Karpas-422 (cell line): Measurements from ENCODE around the gene ESYT2.

DNA sequence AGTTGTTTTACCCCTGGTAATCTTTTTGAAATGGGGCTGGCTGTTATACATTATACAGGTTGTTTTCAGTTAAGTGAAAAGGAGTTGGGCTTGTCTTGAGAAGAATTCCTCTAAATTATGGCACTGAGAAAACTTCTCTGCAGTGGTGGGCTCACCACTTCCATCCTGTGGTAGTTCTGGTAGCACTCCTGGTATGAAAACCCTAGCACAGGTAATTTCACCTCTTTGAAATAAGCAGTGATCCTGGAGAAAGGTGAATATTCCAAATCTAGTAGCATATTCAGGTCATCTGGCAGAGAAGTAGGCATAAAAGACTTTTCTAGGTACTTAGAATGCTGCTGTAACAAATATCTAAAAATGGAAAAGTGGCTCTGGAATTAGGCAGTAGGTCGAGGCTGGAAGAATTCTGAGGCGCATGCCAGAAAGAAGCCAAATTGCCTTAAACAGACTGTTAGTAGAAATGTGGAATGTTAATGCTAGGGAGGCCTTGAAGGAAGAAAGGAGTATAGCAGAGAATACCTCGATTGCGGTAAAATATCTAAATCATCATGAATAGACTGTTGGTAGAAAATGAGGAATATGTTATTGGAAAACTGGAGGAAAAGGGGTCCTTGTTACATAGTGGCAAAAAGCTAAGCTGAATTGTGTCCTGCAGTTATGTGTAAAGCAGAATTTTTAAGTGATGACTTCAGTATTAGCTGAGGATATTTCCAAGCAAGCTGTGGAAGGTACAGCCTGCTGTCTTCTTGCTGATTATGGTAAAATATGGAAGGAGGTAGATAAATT lies 55.6 kb downstream of the UBE3C start:
- PRO-cap = no peak
- RAMPAGE, long total RNA = no peak

GRCh38 chr7:157239696-157240012 lies 97.2 kb upstream of the DNAJB6 start:
- PRO-cap = no peak
- RAMPAGE, long total RNA = no peak

- PRO-cap = no peak
- RAMPAGE, long total RNA = no peak
Measured at GRCh38 chr7:157286234-157286463, 50.7 kb upstream of the DNAJB6 start.

DNA sequence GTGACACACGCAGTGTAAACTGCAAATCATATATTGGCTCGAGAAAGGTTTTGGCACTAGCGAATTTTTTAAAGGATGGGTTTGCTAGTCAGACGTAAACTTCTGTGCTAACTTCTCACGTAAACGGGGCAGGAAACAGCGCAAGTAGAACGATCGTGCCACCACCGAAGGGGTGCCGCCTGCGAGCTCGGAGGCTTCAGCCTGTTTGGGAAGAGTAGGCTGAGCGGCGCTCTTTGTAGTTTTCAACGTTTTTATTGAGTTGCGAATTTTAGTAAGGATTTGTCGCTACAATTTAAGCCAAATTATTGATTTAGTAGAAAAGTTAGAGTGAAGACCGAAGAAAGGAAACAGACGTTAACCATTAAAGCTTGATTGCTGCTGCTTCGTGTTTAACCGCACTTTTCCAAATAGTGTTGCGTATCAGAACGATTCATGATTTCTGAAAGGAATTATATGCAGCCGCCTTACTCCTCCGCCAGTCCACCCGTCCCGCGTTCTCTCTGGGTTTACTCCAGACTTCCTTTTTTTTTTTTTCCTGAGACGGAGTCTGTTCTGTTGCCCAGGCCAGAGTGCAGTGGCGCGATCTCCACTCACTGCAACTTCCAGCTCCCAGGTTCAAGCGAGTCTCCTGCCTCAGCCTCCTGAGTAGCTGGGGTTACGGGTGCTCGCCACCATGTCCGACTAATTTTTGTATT lies 1.2 kb downstream of the DNAJB6 start:
- PRO-cap = no peak
- RAMPAGE, long total RNA = no peak

DNA sequence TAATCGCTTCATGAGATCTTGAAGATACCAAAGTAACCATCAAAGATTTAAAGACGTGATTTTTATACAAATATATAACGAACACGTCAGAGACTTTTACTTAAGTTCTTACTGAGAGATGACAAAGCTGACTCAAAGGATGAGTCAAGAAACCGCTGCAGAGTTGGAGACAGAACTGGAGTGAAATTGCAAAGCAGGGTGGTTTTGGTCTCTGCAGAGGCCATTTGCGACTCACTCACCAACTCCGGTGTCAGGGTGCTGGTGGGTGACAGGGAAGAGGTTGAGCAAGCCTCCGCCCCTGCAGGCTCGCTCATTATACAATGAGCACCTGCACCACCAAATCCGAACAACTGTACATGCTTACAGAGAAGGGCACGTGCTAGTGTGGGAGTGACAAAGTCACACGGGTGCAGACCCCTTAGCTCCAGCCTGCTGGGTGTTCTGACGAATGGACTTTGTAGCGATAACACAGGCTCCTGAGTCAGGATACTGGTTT lies 75.3 kb downstream of the DNAJB6 start:
- PRO-cap = no peak
- RAMPAGE, long total RNA = no peak

- PRO-cap = no peak
- RAMPAGE, long total RNA = no peak
Measured at GRCh38 chr7:157539432-157540489, 203.0 kb downstream of the DNAJB6 start.

DNA sequence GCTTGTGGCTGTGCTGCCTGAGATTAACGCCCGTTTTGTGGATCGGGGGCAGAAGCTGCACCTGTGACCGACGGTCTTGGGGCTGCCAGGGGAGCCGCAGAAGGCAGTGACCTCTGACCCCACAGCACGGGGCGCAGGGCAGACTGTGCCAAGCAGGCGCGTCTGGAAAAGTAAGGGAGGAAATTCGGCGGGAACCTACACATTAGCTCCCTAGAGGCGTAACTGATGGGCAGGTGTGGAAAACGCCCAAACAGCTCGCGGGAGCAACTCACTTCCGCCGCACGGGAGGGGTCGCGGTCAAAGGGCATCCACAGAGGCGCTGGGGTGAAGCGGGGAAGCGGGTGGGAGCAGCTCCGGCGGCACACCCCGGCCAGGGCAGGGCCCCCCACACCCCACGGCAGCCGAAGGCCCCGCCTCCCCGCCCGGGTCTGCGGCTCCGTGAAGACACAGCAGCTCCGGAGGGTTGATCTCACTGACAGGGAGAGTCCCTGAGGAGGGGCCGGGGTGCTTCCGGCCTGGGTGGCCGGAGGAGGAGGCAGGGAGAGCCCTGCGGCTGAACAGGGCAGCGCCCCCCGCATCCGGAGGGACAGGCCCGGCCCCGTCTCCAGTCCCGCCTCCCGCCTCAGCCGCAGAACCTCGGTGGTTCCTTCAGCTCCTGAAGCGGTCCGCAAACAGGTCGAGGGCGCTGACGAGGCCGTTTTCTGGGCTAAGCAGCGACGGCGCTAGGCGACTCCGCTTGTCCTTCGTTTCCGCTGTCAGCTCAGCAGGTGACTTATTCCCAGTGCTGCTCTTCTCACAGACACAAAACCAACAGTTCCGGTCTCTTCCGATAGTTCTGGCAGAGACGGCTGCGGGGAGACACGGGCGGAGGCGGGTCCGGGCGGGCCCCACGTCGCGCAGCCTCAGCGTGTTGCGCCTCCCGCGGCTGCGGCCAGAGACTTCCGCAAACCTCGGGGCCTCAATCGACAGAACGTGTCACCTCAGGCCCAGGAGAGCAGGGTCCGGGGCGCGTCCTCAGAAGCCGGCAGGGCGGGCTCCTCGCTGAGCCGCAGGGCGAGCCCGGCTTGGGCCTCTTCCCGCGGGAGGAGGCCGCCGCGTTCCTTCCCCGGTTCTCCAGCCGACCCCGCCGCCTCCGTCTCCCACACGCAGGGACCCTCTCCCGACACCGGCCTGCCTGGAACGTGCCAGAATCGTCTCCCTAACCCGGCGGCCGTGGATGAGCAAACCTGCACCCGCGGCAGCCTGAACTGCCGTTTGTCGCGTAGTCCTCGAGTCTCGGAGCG lies 276.2 kb downstream of the DNAJB6 start:
- PRO-cap = no peak
- RAMPAGE, long total RNA = no peak

- PRO-cap = no peak
- RAMPAGE, long total RNA = no peak
Measured at GRCh38 chr7:157822508-157823069, 485.8 kb downstream of the DNAJB6 start.

- PRO-cap = no peak
- RAMPAGE, long total RNA = no peak
Measured at GRCh38 chr7:158049032-158049842, 538.4 kb downstream of the PTPRN2 start.

GRCh38 chr7:158093334-158093669 lies 494.3 kb downstream of the PTPRN2 start:
- PRO-cap = no peak
- RAMPAGE, long total RNA = no peak

DNA sequence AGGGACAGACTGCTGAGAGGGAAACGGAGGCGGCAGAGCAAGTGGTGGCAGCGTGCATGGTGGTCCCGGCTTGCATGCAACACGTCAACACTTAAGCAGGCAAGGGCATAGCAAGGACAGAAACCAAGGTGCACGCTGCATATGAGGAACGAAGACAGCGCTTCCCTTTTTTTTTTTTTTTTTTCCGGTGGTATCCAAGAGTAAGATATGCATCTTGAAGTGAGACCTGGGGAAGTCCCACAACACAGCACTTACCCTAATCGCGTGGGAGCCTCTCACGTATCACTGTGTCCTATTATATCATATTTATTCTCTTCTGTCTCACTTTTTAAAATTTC lies 361.1 kb downstream of the PTPRN2 start:
- PRO-cap = no peak
- RAMPAGE, long total RNA = no peak

DNA sequence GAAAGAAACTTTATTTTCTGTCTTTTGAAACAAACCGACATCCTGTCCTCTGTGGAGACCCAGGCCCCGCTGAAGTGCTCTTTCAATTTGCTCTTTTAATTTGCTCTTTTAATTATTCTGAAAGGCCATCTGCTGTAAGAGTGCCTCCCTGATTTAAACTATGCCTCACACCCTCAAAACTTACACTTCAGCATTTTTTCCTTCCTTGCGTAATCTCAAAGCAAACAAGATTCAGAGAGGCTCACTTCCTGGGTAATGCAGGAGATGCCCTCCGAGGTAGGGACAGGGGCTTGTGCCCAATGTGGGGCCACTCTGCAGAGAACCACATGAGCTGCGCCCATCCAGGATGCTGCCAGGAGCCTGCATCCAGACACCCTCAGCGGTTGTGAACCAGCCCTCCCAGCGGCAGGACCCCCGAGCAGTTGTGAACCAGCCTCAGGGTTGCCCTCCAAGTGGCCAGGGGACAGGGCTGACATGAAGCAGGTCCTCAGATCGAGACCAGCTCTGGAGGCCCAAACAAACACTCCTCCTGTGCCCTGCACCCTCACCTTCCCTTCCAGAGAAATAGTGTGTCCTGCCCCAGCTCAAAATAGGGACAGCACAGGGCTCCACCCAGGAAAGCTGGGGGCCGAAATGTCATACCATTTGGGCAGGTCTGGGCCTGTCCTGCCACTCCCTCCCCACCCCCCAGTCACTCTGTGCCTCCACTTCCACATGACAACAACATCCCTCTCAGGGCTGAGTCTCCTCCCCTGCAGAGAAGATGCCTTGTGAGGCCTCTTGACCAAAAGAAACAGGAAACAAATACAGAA lies 190.4 kb downstream of the PTPRN2 start:
- PRO-cap = no peak
- RAMPAGE, long total RNA = no peak

DNA sequence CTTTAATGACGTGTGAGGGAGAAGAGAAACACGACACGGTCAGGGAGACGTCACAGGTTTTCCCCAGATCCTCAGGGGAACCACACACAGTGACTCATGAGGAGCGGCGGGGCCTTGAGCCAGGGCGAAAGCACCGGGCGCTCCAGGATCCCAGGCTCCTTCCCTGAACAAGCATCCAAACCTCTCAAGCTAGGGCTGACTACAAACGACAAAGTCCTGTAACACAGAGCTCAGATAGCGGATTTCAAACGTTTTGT lies 155.5 kb downstream of the PTPRN2 start:
- PRO-cap = no peak
- RAMPAGE, long total RNA = no peak

DNA sequence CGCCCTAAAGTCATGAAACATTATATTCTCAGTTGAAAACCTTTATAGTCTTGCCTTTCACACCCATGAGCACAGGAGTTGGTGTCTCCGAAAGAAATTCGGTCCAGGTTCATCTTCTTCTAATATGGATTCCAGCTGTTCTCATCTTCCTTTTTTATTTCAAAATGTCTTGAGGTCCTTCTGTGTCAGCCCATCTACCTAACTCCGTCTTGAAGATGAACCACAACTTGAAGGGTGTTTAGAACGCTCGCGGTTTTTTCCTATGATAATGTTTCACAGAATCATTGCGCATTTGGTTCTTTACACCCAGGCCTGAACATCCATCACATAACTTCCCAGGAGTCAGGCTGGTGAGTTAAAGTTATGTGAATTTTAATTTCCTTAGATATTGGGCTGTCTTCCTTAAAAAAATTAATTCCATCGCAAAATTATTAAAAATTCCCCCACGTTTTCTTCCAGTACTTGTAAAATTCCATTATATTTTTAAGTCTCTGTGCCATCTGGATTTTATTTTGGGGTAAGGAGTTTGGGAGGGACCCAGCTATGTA lies 136.1 kb downstream of the PTPRN2 start:
- PRO-cap = no peak
- RAMPAGE, long total RNA = no peak

DNA sequence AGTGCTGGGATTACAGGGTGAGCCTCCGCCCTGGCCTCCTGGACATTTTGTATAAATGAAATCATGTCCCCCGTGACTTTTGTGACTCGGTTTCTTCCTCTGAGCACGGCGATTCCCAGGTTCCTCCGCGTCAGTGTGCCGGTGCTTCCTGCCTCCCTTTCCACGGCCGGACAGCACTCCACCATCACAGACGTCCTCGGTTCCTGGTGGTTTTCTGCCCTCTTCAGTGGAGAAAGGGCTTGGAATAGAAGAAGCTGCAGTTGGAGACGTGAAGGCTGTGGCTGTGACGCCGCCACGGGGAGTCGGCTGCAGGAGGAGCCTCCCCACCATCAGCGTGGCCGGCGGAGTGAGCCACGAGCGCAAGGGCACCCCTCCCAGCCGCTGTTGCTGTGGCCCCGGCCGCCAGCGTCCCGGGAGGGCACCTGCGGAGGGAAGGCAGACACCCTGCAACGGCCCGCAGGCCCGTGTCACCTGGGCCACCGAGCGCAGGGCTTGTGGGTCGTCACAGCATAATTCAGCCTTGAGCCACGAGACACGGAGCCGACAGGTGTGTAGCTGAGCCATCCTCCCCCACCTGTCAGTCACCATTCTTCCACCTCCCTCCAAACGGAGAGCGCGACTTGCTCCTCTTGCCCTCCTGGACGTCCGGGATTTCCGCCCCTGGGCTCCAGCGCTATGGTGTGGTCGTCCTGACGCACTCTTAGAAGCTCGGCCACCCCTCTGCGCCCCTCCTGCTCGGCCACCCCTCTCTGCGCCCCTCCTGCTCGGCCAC lies 102.8 kb downstream of the PTPRN2 start:
- PRO-cap = no peak
- RAMPAGE, long total RNA = no peak

DNA sequence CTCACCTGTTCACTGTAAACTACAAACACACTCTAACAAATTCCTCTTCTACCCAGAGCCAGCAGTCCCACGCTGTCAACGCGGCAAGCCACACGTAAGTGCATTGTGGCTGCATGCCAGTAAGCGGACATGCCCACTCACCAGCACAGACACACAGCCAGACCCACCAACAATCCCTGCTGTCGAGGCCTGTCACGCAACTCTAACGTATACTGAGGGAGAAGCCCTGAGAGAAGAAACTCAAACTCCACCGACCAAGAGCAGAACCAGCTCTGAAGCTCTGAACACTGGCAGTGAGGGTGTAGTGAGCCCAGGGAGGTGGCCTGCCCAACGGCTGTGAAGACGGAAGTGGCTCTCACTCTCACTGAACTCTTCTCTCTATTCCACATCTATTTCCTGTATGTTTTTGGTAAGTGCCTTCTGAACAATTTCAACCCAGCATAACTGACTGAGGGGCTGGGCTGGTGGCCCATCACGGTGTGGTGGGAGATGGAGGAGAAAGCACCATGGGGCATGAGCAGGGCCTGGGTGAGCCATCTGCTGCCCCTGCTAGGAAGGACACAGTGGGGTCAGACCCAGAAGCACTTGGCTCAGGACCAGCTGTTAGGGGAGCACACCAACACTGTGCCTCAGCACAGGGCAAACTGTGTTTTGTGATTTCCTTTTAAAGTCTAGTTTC lies 41.5 kb downstream of the NCAPG2 start:
- PRO-cap = no peak
- RAMPAGE, long total RNA = no peak

- PRO-cap = no peak
- RAMPAGE, long total RNA = no peak
Measured at GRCh38 chr7:158782746-158783468, 46.4 kb downstream of the ESYT2 start.

DNA sequence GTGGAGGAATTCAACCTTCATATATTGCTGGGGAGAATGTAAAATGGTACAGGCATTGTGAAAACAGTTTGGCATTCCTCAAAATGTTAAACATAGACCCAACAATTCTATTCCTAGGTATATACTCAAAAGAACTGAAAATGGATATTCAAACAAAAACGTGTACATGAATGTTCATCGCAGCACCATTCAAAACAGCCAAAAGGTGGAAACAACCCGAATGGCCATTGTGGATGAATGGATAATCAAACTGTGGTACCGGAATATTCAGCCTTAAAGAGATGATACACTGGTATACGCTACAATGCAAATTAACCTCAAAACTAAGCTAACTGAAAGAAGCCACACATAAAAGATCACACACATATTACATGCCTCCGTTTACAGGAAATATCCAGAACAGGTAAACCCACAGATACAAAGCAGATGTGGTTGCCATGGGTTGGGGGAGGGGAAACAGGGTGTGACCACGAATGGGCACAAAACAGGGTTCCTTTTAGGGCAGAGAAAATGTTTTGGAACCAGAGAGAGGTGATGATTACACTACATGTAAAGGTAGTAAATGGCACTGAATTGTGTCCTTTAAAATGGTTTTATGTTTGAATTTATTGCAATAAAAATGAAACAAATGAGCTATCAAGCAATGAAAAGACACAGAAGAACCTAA lies 16.7 kb downstream of the ESYT2 start:
- PRO-cap = no peak
- RAMPAGE, long total RNA = no peak

DNA sequence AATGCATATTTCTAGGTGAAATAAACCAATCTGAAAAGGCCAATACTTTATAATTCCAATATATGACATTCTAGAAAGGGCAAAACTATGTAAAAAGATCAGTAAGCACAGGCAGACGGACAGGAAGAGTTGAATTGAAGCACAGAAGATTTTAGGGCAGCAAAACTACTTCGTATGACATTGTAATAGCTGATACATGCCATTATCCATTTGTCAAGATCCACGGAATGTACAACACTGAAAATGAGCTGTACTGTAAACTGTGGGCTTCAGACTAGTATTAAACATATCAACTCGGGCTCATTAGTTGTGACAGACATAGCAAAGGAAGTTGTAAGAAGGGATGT lies 16.2 kb downstream of the ESYT2 start:
- PRO-cap = no peak
- RAMPAGE, long total RNA = no peak

- PRO-cap = bidirectional peak, plus-strand start at chr7:158829746, minus-strand start at chr7:158829509
- RAMPAGE, long total RNA = no peak
Measured at GRCh38 chr7:158829092-158829585, at the start of gene ESYT2. Gene ESYT2 (minus strand): TSS chr7:158829509.